Occipital lobe (tissue), 2 donors: ENCODE measurements around the genes DDAH1 and SH3GLB1.

DNA sequence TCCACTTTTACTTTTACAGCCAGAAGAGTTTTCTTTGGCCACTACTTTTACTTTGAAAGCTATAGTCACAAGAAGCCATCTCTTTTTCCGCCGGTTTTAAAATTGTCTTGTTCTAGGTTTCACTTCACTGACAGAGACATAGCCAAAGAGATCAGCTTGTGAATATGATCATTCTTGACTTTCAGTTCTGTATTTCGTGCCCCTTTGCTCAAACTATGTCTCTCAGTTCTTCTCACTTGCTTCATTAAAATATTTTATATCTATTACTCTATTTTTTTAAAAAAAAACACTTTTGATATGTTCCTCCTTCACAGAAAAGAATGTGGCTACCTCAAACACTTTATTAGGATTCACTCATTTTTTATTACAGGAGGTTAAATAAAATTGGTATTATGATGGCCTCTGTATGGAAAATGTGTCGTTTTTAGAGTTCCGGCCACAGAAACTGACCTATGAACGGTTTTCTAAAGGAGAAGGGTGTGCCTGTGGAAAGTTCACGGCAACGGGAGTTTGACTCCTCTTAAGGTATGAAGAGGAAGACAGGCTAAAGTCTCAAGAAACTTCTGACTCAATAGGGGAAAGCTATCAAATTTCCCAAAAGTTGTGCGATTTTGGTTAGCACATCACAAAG is 1.3 kb downstream of the MCOLN2 start:
- RAMPAGE, long total RNA: no peak

GRCh38 chr1:85062452-85062736 is 267 bp downstream of the DNAI3 start:
- RAMPAGE, long total RNA: no peak

- RAMPAGE, long total RNA: no peak
These were observed 14.7 kb downstream of the C1orf52 start for GRCh38 chr1:85244706-85245221.

DNA sequence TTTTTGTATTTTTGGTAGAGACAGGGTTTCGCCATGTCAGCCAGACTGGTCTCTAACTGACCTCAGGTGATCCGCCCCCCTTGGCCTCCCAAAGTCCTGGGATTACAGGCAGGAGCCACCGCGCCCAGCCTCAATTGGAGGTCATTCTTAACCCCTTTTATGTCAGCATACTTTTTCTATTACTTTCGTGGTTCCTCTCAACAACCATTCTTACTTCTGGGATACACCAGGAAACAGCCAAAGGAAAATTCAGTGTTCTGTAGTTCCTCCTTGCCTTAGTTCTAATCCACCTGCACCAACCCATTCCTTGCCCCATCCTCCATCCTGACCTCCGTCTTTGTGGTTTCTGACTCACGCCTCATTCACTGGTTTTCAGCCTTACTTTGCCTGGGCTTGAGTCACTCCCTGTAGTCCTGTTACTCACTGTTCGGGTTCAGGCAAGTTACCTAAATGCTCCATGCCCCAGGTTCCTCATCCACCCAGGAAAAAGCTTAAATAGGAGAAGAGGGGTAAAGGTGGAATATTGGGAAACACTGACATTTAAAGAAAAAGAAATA is 13.0 kb upstream of the BCL10 start:
- RAMPAGE, long total RNA: no peak

GRCh38 chr1:85289868-85290469 is 13.5 kb upstream of the BCL10 start:
- RAMPAGE, long total RNA: no peak

- RAMPAGE, long total RNA: no peak
These were observed 49.5 kb upstream of the BCL10 start for GRCh38 chr1:85325826-85326448.

DNA sequence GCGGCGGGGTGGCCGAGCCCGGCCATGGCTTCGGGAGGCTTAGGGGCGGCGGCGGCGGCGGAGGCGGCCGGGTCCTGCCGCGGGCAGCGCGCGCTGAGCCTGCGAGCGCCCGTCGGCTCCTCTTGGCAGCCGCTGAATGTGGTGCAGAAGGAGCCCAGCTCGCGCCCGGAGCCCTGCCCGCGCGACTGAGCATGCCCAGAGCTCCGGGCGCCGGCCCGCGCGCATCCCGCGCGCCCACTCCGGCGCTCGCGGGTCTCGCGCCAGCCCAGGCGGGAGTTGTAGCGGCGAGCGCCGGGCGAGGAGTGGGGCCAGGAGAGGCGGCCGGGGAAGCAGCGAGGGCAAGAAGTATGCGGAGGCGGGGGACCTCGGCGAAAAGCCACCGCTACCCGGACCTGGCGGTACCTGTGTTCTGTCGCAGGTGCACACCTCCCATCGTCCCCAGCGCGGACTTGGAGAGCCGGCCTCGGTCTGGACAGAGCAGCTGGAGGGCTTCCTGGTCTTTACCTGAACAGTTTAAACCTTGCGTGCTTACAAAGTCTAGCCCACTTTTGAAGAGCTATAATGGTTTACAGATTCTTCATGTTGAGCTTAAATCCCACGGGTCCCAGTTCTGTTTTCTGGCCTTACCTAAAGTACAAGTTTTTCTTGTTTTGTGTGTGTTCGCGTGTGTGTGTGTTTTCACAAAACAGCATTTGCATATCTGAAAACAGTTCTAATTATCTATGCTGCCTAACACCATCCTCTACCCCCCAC is at the start of gene DDAH1:
TSS of gene DDAH1 (minus strand) at position 140 of the 753 bp plus-strand sequence.
- RAMPAGE, long total RNA: no peak

GRCh38 chr1:85525433-85526149 is 55.0 kb upstream of the CCN1 start:
- RAMPAGE, long total RNA: no peak

DNA sequence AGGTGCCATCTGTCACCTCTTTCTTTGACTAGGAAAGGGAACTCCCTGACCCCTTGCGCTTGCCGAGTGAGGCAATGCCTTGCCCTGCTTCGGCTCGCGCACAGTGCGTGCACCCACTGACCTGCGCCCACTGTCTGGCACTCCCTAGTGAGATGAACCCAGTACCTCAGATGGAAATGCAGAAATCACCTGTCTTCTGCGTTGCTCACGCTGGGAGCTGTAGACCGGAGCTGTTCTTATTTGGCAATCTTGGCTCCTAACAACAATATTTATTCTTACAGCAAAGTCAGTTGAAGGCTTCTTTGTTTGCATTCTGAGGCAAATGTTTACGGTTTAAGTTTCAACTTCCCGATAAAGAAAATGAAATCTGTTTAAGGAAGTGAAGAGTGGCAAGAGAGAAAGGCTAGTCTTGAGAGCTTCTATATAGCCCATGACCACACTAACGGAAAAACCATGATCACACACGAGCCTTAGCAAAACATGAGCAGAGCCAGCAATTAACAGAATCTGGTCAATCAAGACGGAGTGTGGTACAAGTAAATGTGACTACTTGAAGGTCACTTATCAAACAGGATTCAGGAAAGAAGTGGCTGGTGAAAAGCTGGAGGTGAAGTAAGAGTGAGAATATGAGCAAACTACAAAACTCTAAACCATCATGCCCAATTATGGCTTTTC is 122.6 kb upstream of the ZNHIT6 start:
- RAMPAGE, long total RNA: no peak

- RAMPAGE, long total RNA: no peak
These were observed 32.2 kb downstream of the CLCA1 start for GRCh38 chr1:86500743-86501471.

DNA sequence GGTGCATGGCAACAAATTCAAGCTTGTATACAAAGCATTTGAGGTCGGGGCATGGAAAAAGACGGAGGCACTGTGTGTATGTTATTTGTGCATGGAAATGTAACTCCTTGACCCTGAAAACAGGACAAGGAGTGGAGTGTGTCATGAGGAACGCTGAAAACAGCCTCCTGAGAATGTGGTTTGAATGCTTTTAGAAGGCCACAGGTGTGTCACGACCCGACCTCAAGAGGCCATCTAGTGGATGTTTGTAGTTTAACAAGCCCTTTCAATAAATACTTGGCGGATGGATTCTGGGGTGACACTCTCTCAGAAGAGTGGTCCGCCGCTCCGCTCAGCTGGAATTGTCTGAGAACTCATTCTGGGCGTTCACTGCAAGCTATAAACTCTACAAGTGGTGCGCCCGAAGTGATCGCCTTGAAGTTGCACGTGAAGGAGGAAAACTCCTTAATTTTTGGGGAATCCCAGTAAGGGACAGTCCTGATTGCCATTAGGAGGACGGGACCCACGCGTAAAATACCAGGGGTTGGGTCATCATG is 33.4 kb downstream of the CLCA1 start:
- RAMPAGE, long total RNA: no peak

DNA sequence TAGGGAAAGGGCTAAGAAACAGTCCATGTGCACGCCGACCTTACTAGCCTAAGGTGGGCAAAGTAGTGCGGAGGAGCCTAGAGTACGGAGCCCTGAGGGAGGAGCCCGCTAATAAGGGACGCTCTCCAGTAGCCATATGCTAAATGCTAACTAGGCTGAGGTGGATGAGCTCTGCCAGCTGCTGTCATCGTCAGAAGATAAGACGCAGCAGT is 35.0 kb downstream of the CLCA1 start:
- RAMPAGE, long total RNA: no peak

DNA sequence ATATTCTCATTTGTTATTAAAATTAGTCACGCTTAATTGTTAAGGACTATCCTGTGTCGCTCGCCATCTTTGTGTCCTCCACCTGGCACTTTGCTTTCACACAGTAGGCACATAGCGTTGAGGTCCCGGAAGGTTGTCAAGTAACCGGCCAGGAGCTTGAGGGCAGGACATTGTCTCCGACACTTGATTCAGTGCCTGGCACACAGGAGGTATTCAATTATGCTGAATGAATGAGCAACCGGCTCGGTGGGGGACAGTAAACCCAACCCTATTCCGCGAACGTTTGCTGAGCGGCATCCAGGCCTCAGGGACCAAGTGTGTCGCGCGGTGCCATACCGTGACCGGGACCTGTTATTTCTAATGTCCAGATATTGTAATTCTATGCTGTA is 428 bp upstream of the SH3GLB1 start:
- RAMPAGE, long total RNA: no peak

DNA sequence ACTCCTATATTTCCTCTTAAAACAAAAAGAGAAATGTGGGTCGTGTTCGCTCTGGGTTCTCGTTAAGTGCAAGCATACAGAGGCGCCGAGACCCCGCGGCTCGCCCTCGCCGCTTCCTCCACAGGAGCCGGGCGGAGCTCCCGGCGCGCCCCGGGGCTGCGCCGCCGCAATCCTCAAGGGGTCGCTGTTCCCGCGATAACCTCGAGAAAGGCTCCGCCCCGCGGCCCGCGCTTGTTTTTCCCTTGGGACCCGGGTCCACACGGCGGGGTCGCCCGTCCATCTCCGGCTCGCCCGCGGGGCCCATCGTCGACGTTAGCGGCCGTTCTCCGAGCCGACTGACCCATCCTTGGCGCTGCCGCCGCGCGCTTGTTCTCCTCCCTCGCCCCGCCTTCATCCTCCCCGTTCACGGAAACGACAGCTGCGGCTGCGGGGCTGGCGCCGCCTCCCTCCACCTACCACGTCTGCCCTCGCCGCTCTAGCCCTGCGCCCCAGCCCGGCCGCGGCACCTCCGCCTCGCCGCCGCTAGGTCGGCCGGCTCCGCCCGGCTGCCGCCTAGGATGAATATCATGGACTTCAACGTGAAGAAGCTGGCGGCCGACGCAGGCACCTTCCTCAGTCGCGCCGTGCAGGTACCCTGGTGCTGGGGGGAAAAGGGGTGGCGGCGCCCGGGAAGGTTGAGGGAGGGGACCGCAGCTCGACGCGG is at the start of gene SH3GLB1:
TSS of gene SH3GLB1 (plus strand) at position 234 of the 703 bp plus-strand sequence.
- RAMPAGE, long total RNA: start-site peak on the plus strand centred at position 242 of the sequence, 130 bp wide, 63 and 261 reads in 2 replicates; start-site peak on the plus strand centred at position 529 of the sequence, 124 bp wide, 275 and 196 reads in 2 replicates

GRCh38 chr1:86714063-86714453 is 9.7 kb downstream of the SH3GLB1 start:
- RAMPAGE, long total RNA: no peak

GRCh38 chr1:86853035-86853472 is 60.9 kb downstream of the SELENOF start:
- RAMPAGE, long total RNA: no peak

GRCh38 chr1:87044700-87045267 is 130.3 kb downstream of the HS2ST1 start:
- RAMPAGE, long total RNA: no peak

GRCh38 chr1:87134469-87134904 is 194.2 kb upstream of the LMO4 start:
- RAMPAGE, long total RNA: no peak

GRCh38 chr1:87328223-87328418 is 559 bp upstream of the LMO4 start:
- RAMPAGE, long total RNA: no peak

- RAMPAGE, long total RNA: no peak
These were observed 248.4 kb downstream of the LMO4 start for GRCh38 chr1:87577167-87577421.